Mammary microvascular endothelial cell (primary cell): ENCODE measurements around the genes CCL17 and KIFC3.

DNA sequence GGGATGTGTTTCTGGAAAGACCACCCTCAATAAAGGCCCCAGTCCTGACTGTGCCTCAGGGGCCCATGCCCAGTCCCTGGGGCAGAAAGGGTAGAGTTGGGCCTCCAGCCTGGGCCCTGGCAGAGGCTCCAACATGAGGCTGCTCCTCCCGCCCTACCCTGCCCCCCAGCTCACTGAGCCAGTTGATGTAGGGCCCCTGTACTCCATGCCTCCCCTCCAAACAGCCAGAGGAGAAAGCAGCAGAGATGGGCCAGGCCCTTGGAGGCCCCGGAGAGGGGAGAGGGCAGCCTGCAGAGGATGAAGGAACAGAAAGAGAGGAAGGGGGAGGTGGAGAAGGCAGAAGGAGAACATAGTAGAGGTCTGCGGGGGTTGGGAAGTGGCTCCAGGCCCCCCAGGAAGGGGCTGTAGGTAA is 42.2 kb upstream of the CPNE2 start:
- RAMPAGE, long total RNA: no peak

DNA sequence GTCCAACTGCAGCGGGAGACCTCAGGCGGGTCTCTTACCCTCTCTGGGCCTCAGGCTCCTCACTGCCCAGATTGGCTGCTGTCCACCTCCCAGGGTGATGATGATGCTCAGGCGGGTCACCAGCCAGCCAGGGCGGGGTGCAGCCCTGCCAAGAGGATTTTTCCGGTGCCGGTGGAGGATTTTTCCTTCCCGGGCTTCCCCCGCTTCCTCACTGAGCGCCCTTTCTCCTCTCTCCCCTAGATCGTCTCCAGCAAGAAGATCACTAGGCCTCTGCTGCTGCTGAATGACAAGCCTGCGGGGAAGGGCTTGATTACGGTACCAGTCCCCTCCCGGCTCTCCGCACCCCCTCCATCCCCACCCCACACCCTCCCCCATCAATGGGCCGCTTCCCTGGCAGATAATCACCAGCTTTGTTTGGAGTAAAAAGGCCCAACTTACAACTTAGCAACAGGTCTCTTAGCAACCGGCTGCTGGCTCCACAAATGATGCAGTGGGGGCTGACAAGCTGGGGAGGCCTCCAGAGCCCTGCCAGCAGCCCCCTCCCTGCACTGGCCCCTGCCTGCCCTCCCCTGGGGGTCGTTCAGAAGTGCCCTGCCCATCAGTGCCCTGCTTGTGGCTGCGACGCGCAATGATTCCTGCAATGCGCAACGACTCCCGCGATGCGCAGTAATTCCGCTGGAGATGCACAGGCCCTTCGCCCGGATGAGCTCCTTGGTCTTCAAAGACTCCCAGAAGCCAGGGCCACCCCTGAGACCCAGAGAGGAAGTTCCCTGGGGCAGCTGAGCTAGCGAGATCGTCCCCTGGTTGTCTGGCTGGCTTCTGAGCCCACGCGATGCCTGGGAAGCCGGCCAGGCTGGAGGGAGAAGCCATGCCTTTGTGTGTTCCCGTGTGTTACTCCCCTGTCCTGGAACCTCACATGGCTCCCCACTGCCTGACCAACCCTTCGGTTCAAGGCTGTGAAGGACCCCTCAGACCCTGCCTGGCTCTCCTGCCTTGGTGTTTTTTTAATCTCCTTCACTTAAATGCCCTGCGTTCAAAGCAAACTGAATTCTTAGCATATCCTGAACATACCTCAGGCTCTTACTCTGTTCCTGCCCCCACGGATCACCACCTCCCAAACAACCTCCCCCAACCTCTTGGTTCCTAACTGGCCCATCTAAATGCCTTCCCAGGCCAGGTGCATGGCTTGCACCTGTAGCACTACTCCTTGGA is 23.3 kb downstream of the CPNE2 start:
- RAMPAGE, long total RNA: no peak

DNA sequence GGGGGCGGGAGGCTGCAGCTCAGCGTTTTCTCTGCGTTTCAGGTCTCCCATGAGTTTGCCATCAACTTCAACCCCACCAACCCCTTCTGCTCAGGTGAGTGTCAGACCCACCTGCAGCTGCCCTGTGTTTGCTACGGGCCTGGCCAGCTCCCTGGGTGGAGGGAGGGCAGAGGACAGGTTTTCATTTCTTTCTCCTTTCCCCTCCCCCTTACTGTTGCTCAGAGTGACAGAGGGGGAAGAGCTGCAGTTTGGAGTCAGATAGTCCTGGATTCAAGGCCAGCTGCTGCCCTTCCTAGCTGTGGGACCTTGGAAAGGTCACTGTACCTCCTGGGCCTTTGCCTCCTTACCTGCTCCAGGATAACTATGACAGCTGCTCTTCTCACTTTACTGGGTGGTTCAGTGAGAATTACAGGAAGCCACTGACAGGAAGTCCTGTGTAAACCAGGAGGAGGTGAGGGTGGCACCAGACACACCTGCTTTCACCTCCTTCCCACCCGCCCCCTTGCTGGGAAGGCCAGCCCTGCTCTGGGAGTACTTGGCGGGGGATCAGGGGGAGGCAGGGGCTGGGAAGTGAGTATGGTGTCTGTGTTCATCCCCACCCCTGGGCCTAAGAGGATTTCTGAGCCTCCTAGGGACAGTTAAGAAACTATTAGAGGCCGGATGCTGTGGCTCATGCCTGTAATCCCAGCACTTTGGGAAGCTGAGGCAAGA is 42.5 kb downstream of the CPNE2 start:
- RAMPAGE, long total RNA: no peak

DNA sequence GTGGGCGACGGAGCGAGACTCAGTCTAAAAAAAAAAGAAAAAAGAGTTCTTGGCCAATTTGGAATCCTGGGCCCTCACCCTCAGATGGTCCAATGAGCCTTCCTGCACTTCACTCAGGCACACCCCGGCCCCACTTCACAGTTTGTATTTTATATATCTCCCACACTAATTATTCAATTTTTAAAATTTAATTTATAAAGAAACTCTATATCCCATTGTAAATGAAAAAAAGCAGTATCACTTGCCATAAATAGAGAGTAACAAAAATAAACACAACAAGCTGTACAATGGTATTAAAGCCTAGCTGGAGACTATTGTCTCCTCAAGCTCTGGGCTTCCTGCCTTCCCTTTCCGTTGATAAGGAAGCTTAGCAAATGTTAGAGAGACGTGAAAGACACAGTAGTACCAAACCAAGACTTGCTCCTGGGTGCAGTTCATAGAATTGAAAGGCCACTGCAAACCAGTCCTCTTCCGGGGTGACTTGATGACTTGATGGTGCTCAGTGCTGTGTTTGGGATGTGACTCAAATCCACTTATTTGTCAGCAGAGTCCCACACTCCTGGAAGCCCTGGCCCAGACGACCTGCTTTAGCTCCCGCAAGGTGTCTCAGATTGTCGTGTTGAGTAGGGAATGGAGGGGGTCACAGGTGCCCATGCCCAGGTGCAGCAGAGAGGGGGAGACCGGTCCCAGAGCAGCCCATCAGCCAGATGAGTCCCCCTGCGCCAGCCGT is 40.8 kb downstream of the PSME3IP1 start:
- RAMPAGE, long total RNA: no peak

- RAMPAGE, long total RNA: no peak
These were observed 1.1 kb downstream of the RSPRY1 start for GRCh38 chr16:57187093-57187865.

GRCh38 chr16:57392621-57393238 is 11.8 kb upstream of the CCL17 start:
- RAMPAGE, long total RNA: no peak

DNA sequence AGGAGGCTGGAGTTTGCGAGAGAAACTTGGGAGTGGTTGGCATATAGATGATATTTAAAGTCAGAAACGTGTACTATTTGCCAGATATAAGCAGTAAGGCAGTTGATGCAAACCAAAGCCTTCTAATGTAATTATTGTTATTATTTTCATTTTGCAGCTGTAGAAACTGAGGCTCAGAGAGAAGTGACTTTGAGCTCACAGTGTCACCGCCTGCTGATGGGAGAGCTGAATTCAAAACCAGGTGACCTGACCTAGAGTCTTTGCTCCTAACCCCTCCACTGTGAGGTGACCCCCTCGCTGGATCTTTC is at the start of gene CCL17:
CCL17 (plus strand) TSS at position 172 of the 308 bp plus-strand sequence.
- RAMPAGE, long total RNA: no peak

- RAMPAGE, long total RNA: no peak
These were observed 4.3 kb upstream of the ADGRG1 start for GRCh38 chr16:57624130-57624601.

GRCh38 chr16:57637360-57637853 is 9.0 kb downstream of the ADGRG1 start:
- RAMPAGE, long total RNA: no peak

DNA sequence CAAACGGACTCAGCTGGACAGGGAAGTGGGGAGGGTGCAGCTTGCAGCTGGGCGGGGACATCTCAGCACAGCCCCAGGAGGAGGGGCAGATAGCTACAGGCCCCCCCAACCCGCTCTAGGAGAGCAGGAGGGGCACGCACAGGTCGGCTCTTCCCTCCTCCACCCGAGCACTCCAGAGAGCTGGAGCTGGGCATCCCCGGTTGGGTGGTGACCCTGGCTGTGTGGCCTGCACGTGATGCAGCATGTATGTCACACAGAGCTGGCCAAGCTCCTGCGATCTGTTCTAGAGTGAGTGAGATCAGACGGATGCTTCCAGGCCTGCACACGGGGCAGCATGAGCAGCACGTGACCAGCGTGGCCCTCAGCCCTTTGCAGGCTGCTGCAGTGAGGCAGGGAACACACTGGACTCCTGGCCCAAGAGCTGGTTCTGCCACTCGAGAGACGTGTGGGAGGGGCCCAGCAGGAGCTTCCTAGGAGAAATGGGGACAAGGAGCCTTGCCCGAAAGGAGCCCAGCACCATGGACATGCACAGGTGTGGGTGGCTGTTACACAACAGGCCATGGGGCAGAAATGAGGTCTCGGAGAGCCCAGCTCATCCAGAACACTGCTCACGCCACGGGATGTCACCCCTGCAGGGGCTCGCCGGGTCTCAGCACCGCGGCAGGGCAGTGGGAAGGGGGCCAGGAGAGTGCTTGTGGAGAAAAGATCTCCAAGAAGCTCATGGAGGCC is 15.3 kb downstream of the KIFC3 start:
- RAMPAGE, long total RNA: no peak

DNA sequence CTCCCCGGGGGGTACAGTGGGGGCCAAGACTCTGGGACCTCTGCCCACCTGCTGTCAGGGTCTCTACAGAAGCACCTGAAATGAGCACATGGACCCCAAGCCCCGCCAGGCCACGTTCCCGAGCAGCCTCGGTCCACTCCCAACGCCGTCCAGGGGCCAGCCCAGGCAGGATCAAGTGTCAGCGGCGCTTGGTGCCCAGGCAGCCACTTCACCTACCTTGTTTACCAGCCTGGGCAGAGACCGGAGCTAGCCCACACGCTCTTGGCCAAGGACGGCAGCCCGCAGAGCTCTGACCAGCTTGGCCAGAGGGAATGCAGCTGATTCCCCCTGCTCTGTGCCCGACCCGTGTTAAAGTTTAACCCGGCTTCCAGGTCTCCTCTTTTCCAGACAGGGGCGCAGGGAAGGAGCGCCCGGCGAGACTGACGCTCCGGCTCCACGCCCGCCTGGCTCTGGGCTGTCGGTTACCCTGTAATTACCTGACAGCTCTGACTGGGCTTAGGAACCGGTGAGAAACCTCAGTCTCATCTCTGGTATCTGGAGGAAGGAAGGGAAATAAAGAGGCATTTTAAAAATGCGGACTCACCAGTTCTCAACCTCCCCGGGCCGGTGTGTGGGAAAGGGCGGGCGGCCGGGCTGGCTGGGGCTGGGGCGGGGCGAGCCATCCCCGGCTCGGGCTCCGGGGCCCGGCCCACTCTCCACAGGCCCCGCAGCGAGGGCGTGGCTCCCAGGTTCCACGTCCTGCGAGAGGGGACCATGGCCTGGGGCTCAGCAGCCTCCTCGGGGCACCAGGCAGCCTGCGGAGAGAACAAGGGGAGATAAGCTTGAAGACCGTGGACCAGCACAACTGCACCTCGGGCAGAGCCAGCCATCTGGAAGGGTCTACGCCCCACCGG is 4.6 kb downstream of the KIFC3 start:
- RAMPAGE, long total RNA: no peak

DNA sequence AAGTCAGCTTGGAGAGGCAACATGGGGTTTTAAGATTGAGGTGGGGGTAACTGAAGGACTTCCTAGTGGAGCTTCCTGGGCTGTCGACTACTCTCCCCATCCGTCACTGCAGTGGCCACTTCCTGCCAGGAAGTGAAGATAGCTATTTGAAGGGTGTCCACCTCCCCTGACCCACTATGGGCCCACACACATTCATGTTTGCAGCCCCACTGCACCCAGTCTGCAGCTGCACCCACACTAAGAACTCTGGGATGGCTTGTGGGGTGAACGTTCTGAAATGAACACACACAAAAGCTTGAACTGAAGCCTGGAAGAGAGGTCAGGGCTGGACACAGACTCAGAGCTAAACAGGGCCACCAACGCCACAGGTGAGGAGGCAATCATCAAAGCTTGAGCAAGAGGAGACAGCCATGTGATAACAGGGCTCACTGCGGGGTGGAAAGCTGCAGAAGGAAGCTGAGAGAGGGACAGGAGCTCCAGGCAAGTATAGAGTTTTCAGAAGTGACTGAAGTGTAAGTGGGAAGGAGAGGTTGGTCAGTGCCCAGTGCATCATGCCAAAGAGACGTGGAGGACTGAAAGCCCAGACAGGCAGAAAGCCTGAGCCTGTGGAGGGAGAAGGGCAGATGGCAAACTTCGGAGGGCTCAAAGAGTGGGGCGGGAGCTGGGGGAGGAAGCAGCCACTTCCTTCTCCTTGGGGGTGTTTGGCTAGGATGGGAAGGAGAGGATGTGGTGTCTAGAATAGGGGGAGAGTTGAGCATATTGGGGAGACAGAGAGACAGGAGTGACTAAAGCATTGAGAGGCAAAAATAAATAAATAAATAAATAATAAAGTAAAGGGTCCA is 2.8 kb downstream of the KIFC3 start:
- RAMPAGE, long total RNA: no peak

- RAMPAGE, long total RNA: no peak
These were observed at the start of gene KIFC3 for GRCh38 chr16:57802226-57802887. KIFC3 (minus strand) TSS chr16:57802491.

- RAMPAGE, long total RNA: no peak
These were observed 78.4 kb downstream of the CNGB1 start for GRCh38 chr16:57892355-57893079.

DNA sequence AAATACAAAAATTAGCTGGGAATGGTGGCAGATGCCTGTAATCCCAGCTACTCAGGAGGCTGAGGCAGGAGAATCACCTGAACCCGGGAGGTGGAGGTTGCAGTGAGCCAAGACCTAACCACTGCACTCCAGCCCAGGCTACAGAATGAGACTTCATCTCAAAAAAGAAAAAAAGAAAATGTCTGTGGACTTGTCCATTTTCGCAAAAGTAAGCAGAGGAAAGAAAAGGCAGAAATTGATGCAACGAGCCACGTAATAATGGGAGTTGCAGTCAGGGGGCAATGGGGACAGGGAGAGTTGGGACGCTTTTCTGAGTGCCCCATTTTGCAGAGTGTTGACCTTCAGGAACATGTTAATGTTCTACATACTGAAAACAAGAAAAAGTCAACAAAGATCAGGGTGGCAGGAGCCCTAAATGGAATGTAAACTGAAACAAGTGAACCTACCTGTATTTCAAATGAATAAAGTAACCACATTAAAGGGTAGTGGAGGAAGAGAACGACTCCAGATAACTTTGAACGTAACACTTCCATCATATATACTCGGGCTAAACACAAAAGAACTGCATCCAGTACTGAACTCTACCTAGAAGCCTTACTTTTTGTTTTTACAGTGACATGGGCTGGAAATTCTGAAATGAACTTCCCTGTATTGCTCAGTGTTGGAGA is 76.4 kb downstream of the CNGB1 start:
- RAMPAGE, long total RNA: no peak

DNA sequence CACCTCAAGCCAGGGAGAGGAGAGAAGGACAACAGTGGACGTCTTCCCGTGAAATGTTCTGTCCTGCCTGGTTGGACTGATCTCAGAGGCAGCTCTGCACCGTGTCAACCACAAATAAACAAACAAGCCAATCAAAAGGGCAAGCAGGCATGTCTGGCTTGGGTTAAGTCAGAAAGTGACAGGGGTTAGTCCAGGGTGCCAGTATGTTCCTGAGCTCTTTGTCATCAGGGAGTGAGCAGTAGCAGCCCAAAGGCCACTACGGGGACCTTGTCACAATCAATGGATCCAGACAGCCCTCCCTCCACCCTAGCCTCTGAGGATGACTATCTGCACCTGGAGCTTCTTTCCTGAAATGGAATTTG is 35.0 kb downstream of the CNGB1 start:
- RAMPAGE, long total RNA: no peak

- RAMPAGE, long total RNA: no peak
These were observed 11.2 kb downstream of the CNGB1 start for GRCh38 chr16:57959735-57960077.

DNA sequence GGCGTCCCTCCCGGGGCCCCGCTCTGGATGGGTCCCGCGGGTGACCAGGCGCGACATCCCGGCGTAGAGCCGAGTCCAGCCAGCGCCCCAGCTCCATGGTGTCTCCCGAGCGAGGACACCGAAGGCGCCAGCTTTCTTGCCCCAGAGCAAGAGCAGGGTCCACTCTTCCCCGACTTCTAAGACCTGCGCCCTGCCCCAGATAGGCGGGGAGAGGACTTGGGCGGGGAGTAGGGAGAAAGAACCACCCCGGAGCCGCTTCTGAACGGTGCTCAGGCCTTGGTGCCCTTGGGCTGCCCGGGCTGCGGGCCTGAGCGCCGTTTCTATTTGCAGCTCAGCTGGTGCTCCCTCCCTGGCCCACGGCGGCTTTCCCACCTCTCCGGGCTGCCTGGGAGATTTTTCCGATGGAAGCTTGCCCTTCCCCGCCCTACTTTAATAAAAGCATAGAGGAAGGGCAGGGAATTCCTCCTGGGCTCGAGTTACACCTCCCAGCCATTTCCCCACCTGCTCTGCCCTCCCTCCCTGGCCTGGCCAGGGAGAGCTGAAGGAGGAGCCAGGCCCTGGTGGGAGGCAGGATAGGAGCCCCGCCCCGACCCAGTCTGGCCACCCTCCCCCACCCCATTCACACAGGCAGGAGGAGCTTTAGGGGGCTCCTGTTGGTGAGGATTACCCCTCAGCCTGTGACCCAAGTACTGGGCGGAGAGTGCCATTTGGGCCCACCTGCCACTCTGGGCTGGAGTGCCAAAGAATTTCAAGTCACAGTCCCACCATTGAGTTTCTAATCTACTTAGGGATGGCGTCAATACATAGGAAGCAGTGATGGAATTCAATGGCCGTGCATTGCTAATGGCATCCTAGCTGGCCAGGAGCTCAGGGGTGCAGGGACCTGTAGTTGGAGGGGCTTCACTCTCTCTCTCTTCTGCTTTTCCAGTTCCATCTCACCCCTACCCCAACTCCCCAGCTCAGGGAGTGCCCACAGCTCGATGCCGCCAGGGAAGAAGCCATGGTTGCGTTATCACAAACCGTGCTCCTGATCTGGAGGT is 2.0 kb downstream of the MMP15 start:
- RAMPAGE, long total RNA: no peak

DNA sequence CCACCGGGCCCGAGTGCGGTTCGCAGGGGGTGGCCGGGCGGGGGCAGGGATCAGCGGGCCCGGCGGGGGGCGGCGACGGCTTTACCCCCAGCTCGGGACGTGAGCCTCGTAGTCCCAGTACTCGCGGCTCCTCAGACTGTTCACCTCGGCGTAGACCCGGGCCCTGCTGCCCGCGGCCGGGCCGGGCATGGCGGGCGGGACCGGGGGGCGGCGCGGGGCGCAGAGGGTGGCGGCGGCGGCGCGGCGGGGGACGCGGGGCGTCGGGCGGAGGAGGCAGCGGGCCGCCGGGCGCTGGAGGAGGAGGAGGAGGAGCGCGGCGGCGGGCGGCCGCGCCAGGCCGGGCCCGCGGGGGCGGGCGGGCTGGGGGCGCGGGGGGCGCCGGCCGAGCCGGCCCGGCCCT is 358 bp downstream of the CSNK2A2 start:
- RAMPAGE, long total RNA: no peak

- RAMPAGE, long total RNA: no peak
These were observed 17.1 kb downstream of the GINS3 start for GRCh38 chr16:58409325-58409844.